RPMI7951 (cell line): ENCODE measurements around a stretch of chr10.

- RAMPAGE, long total RNA: no peak
These were observed 34.1 kb downstream of the ZMYND11 start for GRCh38 chr10:169268-169926.

DNA sequence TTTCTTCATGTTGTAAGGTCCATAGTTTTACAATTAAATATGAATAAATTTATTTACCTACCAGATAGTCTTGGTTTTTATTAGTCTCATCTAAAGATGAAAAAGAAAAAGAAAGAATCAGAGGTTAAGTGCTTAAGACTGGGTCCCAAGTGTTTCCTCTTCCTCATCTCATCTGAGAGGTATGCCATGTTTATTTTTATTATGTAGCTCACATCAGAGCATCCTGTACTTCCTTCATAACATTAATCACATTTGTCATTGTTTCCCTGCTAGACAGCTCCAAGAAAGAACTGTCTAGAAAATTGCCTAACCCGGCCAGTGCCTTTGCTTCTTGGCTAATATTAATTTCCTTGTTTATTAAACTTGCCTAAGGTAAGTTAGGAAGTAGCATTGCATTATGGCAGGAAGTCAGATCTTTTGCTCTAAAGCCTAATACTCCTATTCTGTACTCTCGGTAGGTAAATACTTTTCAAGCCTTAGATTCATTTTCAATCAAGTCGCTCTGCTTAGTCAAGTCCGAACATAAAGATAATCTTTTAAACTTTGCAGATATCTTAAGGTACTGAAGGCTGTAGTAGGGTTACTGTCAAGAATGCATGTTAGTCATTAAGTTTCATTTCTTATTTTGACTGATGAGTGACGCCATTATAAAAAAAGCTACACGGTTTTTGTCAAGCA is 47.3 kb downstream of the ZMYND11 start:
- RAMPAGE, long total RNA: no peak

DNA sequence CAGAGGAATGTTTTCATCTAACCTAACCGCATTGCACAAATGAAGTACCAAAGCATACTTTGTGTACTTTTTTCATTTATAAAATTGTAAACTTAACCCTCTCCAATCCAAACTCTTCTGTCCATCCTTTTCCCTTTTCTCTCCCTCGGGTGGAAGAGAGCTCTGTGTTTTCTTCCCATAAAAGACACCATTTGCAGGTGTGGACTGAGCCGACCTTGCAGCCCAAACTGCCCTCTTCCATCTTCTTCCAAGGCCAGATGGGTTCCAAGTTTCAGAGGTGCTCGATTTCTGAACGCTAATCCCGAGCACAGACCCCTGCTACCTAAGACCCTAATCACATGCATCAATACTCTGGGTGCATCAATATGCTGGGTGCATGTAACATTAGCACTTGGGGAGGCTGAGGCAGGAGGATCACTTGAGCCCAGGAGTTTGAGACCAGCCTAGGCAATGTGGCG is 158.7 kb downstream of the ZMYND11 start:
- RAMPAGE, long total RNA: no peak

DNA sequence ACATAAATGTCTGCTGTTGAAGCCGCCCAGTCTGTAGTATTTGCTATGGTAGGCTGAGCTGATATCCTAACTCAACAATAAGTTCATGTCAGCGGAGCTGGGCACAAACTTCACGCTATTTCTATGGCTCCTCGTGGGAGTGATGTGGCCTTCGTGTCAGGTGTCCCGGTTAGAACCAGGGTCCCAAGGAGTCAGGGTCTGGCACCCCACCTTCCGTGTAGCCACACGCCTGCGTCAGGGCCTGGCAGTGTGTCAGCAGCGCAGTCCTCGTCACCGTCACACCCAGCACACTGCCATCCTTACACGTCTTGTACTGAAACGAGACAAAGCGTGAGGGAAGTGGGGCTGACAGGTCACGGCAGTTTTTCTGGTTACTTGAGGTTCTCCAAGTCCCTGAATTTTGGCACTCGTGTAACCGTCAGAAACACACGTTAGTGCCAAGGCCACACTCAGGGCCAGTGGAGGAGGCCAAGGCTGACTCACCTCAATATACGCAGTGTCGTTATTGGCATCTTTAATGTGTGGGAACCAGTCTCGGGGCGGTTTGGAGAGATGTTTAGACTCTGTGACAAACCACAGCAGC is 254.6 kb downstream of the ZMYND11 start:
- RAMPAGE, long total RNA: no peak

DNA sequence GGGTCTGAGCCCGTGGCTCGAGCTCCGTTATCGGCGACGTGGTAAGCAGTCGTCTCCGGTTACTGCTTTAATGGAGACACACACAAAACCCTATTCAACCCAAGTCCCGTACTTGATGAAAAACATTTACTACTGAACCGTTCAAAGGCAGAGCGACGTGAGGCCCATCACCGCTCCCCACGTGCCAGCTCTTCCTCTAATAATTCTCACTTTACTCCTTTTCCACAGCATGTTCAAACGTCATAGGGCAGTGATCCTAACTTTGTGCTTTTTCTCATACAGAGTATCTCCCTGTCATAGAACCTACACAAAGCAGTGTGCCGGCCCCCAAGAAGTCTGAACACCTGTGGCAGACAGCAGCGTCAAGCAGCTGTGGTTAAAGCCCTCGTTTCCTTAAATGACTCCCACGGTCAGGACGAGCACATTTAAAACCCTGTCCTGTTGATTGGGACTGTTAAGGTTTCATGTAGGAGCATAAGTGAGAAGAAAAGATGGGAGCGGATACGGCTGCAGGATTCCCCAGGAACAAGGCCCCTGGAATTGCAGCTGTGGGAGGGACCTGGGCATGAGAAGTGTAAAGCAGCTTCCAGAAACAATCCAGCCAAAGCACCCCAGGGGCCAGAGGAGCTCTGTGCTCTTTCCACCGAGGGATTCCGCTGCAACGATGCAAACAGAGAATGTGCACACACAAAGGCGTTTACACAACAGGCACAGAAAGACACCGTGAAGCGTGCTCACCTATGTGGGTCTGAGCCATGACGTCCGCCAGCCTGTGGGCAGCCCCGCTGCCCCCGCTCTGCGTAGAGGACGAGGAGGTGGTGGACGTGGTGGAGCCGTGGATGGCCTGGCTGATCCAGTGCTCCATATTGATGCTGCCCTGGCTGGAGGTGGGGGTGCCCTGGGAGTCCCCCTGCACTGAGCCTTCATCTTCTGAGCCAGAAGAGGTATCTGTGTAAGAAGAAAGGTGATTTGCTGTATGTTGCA is 267.1 kb downstream of the DIP2C start:
- RAMPAGE, long total RNA: no peak

- RAMPAGE, long total RNA: no peak
These were observed 55.2 kb downstream of the DIP2C start for GRCh38 chr10:634170-634682.

GRCh38 chr10:637175-637873 is 52.1 kb downstream of the DIP2C start:
- RAMPAGE, long total RNA: no peak

DNA sequence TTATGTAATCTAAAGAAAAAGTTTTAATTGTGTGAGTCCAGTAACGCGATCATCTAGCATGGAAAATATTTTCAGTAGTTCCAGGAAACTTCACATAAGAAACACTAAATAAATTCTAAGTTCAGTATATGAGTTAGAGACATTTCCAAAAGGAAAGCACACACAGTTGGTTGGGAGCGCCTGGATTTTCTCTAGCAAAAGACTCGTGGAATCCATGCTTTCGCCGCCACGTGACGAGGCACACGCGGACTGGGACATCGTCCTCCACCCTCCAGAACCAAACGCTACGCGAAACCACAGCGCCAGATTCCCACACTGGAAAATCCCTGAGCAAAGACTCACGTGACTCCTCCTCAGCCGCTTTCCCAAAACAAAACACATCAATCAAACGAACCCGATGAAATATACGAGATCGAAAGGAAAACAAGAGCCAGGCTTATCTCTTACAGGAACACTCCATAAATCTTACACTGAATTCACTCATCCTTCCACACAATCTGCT is 24.0 kb downstream of the DIP2C start:
- RAMPAGE, long total RNA: no peak

GRCh38 chr10:679987-680822 is 9.3 kb downstream of the DIP2C start:
- RAMPAGE, long total RNA: no peak

GRCh38 chr10:830248-831245 is 101.0 kb downstream of the LARP4B start:
- RAMPAGE, long total RNA: no peak

DNA sequence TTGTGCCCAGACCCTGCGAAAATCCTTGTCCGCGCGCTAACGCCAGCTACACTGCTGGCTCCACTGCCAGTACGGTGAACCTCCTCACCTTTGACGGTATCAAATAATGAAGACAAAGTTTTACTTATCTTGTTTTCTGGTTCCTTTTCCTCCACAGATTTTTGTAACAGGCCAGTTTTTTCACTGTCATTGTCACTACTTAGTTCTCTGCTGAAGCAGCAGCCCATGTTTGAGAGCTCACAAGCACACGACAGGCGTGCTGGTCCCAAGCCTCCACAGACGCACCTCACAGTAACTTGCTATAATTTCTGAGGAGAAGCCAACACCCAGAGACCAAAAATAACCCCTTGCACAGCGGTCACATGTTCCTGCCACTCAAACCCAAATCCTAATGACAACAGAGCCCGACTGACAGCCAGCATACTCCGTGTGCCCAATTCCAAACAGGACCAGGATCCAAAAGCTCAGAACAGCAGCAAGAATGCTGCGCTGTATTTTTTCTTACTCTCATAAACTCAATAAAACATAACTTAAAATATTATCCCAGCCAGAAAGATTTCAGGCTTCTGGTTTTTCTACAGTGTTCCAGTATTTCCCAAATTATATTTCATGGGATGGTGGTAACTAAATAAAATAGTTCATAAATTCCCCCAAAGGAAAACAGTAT is 58.5 kb downstream of the LARP4B start:
- RAMPAGE, long total RNA: no peak

DNA sequence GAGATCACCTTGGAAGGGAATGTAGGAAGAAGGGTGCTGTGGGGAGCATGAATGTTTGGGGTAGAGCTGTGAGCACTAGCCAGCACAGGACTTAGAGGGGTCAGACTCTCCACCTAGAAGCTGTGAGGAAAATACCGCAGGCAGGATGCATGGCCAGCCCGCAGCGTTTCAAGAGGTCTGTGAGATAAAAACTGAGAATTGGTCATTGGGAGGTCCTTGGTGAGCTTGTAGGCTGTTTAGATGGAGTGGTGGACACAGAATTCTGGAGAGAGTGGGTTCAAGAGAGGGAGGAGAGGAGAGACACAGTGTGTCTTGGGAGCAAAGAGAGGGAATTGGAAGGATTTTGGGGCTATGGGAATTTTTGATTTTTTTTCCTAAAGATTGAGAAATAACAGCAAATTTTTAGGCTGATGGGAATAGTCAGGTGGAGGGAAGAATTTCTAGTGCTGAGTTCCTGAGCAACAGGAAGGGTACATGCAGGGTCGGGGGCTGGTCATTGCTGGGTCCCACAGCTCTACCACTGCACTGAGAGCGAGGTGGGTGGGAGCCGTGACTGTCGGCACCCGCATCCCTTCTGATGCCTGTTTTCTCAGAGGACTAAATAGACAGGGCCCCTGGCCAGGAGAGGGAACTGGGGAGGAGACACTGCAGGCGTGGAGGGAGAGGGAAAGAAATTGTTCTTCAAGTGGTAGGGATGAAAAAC is 7.1 kb downstream of the GTPBP4 start:
- RAMPAGE, long total RNA: no peak

DNA sequence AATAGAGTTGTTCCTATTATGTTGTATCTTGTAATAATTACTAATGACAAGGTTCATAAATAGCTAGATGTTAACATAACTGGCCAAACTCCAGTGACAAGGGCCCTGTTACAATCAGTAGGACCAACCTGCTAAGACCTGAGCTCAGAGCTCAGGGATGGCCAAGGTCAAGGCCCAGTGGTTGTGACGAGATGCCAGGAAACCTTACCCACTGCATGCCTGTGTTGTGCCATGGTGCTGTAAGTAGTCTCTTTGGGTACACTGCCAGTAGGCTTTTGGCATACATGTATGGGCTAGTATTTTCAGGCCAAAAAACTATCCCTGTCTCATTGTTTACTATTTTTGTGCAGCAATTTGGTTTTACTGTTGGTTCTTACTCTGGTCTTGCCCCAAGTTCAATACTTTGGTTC is 7.9 kb upstream of the IDI2 start:
- RAMPAGE, long total RNA: no peak

DNA sequence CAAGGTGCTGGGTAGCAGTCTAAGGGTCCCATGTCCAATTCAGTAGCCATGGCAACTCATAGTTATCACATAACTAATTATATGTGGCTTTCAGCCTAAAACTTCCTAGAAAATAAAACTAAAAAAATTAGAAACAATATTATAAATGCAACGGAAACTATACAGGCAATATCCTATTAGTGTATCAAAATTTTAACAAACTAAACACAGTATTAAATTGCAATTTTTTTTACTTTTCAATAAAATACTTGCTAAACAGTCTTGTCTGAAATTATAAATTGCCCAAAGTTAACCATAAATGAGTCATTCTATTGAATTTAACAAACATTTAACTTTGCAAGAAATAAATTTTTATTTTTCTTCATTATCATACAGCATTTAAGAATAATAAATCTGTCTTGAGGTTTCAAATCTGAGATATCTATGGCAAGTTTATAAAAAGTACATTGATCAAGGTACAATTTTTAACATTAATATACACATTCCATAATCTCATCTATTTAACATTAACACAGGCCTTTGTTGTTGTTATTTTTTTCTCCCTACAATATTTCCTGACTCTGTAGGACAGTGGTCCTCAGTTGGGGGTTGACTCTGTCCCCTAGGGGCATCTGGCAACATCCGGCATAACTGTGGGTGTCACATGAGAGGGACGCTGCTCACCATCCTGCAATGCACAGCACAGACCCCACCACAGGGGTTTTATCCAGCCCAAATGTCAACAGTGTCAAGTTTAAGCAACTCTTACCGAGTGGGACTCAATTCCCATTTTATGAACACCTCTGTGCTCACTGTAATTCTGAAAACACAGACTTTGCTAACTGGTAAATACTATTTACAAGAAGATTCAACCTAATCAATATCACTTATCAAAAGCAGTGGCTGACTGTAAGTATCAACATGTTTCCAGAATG is 9.0 kb downstream of the IDI1 start:
- RAMPAGE, long total RNA: no peak

GRCh38 chr10:1046415-1046651 is 2.6 kb downstream of the IDI1 start:
- RAMPAGE, long total RNA: no peak

DNA sequence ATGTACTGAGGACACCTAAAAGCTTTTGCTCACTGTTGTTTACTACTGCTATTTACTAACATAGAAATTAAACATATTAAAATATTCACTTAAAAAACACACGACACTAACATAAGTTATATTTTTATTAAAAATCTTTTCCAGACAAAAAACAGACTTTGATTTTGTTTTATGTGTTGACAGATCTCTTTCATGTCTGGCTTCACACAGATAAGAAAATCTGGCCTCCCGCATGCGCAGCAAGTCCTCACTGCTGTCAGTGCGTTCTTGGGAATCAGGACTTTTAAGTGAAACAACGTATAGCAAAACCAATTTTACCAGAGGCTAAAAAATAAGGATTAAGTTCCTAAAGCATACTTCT is 1.2 kb upstream of the IDI1 start:
- RAMPAGE, long total RNA: no peak

DNA sequence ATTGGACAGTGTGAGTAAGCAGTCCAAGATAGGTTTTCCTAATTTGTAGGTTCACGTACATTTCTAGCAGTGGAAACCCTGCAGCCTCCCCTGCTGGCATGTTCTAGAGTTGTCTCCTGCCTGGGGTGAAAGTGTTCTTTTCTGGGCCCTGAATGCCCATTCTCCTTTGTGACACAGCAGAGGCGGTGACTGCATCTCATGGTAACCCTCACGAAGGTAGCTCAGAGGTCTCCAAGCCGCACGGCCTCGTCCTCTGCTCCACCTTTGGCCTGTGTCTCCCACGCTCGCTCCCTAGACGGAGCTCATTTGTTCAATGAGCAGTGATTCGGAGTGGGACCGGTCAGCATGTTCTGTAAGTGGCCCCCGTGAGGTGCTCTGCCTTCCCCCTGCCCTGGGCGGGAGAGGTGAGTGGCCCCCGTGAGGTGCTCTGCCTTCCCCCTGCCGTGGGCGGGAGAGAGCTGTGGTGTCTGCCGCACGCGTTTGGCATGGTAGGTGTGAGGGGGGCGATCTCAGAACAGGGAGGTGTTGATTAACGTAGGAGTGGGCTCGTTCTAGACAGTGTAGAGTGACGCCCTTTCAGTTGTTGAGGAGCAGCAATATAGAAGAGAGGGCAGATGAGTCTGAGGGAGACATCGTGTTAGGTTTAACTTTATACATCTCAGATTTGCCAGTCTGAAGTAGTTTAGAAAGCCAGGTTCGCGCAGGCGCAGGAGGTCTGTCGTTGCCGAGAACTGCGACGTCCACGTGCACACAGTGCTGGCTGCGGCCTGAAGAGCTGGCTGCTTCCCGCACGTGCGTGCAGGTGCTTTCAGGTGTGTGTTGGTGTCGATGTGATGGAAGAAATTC is 18.2 kb downstream of the WDR37 start:
- RAMPAGE, long total RNA: no peak

- RAMPAGE, long total RNA: no peak
These were observed 60.4 kb downstream of the WDR37 start for GRCh38 chr10:1116422-1117239.

- RAMPAGE, long total RNA: no peak
These were observed 170.8 kb downstream of the WDR37 start for GRCh38 chr10:1226981-1227412.

- RAMPAGE, long total RNA: no peak
These were observed 37.3 kb downstream of the PFKP start for GRCh38 chr10:3104465-3105145.